Glomerular endothelial cell (primary cell): Measurements from ENCODE around the genes GEMIN6 and ARHGEF33.

DNA sequence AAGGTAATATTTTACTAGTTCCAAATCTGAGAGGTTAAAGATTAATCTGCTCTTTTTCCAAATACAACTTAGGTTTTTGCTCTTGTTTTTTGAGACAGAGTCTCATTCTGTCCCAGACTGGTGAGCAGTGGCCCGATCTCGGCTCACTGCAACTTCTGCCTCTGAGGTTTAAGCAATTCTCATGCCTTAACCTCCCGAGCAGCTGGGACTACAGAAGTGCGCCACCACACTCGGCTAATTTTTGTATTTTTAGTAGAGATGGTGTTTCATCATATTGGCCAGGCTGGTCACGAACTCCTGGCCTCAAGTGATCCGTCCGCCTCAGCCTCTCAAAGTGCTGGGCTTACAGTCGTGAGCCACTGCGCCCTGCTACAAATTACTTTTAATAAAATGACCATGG is 1.4 kb upstream of the RMDN2 start:
- RAMPAGE, long total RNA = no peak

DNA sequence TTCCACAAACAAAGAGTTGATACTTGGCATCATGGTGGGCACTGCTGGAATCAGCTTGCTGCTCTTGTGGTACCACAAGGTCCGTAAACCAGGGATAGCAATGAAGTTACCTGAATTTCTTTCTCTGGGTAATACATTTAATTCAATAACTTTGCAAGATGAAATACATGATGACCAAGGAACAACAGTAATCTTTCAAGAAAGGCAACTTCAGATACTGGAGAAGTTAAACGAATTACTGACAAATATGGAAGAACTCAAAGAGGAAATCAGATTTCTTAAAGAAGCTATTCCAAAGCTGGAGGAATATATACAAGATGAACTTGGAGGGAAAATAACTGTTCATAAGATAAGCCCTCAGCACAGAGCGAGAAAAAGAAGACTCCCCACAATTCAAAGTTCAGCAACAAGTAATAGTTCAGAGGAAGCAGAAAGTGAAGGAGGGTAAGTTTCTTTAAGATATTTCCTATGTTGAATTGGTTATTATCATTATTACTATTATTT is 4.3 kb downstream of the RMDN2 start:
- RAMPAGE, long total RNA = no peak

- RAMPAGE, long total RNA = no peak
These were observed 9.5 kb downstream of the CYP1B1 start for GRCh38 chr2:38066472-38066788.

- RAMPAGE, long total RNA = no peak
These were observed 1.2 kb downstream of the CYP1B1 start for GRCh38 chr2:38074558-38075322.

- RAMPAGE, long total RNA = no peak
These were observed 24.0 kb downstream of the HNRNPLL start for GRCh38 chr2:38578426-38579339.

DNA sequence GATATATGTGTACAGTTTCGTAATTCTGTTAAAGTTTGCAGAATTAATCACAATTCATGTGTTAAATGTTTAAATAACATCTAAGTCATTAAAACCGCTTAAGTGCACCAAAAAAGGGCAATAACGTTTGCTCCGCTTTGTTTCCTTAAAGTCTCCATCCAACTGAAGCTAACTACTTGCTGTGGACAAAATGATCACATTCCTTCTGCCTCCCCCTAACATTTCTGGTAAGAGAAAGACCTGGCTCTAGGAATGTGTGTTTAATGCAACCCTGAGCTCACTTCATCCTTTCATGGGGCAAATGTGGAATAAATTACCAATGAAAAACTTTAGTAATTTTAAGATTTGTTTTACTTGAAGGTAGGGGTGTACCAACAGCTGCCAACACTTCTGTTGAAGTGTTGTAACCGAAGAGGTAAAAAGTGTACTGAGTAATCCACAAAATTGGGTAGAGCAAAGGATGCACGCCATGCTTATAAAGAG is 1.3 kb downstream of the HNRNPLL start:
- RAMPAGE, long total RNA = no peak

- RAMPAGE, long total RNA = no peak
These were observed 8.7 kb upstream of the HNRNPLL start for GRCh38 chr2:38611428-38611921.

- RAMPAGE, long total RNA = no peak
These were observed 17.6 kb downstream of the SRSF7 start for GRCh38 chr2:38733421-38734012.

- RAMPAGE, long total RNA = no peak
These were observed 1.3 kb downstream of the SRSF7 start for GRCh38 chr2:38749769-38750262.

DNA sequence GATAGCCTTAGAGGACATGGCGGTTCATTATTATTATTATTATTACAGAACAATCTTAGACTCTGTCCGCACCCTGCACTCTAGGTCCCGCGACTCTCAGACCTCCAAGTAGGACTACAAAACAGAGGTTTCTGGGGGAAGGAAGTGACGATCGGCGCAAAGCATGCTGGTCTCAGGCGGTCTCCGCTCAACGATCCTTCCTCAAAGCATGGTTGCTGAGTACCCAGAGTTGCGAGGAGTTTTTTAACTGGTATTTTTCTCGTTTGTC is at the start of gene GEMIN6:
Gene GEMIN6 (plus strand): TSS at position 179 of the 268 bp plus-strand sequence.
- RAMPAGE, long total RNA = start-site peak on the plus strand centred at position 189 of the sequence, 31 bp wide, 281 and 43 reads in 2 replicates

GRCh38 chr2:38889458-38890046 is at the start of gene ARHGEF33:
Gene ARHGEF33 (plus strand): TSS chr2:38889875.
- RAMPAGE, long total RNA = no peak

- RAMPAGE, long total RNA = no peak
These were observed 95.7 kb downstream of the ARHGEF33 start for GRCh38 chr2:38985215-38985954.

DNA sequence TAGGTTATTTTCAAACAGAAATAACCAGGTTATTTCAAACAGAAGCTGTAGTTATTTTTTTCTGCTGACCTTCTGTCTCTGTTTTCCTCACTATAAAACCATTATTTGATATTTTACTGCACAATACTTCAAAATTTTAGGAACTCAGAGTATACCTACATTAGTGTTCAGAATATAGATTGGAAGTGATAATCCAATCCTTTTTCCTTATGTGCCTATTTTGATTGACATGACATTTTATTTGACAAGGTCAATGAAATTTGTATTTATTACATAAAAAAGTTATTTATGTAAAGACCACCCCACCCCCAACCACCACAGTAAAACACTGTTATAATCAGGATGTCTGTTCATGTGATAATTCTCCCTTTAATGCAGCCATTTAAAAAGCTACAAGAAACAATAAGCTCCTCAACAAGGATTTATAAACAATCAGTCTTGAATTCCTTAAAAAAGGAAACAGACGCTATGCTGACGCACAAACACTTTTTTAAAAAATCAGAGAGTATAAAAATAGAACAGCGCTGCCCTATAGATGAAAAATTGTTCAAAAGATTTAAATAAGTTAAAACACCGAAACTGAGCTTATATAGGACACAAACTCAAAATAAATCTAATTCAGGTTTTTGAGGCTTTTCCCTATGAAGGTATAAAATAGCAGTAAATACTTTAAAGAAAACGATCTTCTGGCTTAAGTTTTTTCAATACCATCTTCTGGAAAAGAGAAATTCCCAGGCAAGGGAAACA is 102.2 kb downstream of the SOS1 start:
- RAMPAGE, long total RNA = no peak

DNA sequence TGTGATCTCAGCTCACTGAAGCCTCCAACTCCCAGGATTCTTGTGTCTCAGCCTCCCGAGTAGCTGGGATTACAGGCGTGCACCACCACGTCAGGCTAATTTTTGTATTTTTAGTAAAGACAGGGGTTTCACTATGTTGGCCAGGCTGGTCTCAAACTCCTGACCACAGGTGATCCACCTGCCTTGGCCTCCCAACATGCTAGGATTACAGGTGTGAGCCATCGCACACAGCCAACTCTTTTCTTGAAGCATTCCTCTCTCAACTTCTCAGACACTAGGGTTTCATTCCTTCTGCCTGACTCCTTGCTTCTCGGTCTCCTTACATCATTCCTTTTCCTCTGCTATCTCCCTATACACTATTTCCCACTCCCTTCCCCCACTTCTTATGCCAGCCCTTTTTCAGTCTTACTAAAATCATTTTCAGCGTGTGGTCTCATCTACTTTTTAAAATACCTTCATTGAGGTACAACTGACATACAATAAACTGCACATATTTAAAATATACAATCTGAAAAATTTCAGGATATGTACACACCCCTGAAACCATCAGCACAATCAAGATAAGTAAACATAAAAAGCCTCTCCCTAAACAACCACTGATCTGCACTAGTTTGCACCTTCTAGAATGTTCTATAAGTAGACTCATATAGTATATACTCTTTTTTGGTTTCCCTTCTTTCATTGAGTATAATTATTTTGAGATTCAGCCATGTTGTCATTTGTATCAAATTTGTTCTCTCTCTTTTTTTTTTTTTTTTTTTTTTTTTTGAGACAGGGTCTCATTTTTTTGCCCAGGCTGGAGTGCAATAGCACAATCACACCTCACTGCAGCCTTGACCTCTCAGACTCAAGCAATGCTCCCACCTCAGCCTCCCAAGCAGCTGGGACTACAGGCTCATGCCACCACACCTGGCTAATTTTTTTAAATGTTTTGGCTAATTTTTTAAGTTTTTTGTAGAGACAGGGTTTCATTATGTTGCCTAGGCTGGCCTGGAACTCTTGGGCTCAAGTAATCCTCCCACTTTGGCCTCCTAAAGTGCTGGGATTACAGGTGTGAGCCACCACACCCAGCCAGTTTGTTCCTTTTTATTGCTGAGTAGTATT is 5.8 kb downstream of the SOS1 start:
- RAMPAGE, long total RNA = no peak

- RAMPAGE, long total RNA = no peak
These were observed 109.0 kb upstream of the SOS1 start for GRCh38 chr2:39229996-39230195.

DNA sequence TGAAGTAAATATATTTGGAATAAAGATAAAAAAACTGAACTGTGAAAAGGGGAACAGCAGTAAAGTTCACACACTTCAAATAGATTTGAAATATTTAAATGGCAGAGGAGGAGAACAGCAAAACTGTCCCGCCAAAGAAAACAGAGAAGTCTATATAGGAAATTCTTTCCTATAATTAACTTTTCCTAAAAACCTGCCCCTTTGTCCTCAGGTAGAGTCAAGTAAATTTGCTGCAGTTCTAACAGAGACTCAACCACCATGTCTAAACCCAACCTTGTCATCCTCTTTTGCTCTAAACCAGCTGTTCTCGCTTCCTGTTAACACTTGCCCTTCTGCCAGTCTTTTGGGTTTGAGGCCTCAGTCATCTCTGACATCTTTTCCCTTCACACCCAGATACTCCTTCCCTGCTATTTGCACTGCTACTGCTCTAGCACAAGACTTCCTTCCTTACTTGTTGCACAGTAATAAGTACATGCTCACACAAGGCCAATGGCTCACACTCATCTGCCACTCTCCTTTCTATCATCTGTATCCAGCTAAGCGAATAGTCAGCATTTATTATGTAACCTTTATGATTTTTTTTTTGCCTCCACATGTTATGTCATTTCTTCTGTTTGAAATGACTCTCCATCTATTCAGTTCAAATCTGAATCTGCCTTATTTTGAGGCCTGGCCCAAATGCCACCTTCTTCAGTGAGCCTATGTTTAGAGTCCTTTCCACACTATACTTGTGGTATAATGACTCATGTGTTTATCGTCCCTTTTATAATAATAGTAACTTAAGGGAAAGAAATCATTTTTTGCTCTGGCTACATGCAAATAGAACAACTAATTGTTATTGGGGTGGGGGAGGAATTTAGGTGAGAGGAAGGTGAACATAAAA is 145.3 kb upstream of the SOS1 start:
- RAMPAGE, long total RNA = no peak

GRCh38 chr2:39482434-39482851 is 45.4 kb upstream of the MAP4K3 start:
- RAMPAGE, long total RNA = no peak

DNA sequence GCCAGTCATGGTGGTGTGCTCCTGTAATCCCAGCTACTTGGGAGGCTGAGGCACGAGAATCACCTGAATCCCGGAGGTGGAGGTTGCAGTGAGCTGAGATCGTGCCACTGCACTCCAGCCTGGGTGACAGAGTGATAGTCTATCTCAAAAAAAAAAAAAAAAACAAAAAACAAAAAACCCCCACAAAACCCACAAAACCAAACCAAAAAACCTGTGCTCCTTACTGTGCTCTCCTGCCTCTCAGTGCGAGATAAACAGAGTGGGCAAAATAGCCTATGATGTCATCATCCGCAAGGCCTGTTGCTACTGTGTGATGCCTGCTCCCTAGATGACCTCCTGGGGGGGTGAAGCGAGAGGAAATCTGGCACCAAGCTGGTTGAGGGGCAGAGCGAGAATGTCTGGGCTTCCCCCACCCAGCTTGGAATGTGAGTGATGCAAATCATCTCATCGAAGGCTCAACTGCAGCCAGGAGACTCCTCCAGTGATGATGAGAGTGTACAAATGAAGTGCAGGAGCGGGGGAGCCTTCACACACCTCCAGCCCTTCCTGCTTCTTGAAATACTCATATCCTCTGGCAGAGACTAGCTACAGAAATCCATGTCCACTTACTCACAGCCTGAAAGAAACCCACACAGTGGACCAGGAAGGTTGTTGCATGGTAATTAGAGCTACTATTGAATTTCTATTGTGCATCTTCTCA is 57.7 kb upstream of the MAP4K3 start:
- RAMPAGE, long total RNA = no peak

DNA sequence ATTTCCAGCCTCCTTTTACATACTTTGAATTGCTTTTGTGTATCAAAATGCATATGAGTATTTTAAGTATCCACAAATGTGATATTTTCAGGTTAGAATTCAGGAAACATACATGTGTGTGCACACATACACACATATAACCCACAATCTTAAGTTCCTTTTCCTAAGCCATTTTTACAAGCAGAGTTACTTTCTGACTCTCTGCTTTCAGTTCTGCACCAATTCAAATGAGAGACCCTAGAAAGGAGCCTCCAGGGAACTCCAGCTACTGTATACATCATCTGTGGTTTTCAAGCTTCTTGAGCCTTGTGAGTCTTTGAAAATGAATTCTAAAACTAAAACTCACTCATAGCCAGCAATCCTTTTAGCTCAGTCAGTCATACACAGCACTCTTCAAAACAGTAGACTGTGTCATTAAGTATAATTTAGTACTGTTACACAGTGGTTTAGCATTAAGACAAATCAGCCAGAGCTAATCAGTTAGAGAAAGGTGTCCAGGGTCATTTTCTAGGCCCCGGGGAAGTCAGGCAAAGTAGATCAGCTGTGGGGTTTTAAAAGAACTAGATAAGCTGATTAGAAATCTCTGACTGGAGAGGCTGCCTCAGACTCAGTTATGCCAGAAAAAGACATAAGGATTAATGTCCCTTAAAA is 322.0 kb upstream of the THUMPD2 start:
- RAMPAGE, long total RNA = no peak

DNA sequence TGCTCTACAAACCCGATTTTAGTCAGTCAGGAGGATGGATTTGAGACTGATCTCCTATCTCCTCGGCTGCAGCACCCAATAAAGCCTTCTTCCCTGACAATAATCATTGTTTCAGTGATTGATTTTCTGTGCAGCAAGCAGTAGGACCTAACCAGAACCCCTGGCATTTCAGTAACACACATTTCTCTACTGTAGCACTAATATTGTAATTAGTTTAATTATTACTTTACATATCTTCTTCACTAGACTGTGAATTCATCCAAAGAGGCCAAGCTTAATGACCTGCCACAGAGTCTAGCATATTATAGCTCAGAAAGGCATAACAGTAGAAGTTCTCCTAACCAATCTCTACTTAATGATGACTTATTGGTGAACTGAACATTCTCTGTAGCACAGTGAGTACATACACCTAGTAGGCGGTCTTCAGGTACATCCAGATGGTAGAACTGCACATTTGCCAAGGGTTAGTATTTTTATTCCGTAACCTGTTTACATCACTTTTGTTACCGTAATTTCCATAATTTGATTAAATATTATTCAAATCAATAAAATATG is 69.9 kb downstream of the SLC8A1 start:
- RAMPAGE, long total RNA = no peak